Kidney (tissue), 2 donors: ENCODE measurements around the gene C1orf116.

GRCh38 chr1:206729257-206730362, 41.0 kb upstream of the IL19 start:
- PRO-cap, result no peak
- RRBS, result no CpG with 5 or more reads among the region's 13 CpGs

DNA sequence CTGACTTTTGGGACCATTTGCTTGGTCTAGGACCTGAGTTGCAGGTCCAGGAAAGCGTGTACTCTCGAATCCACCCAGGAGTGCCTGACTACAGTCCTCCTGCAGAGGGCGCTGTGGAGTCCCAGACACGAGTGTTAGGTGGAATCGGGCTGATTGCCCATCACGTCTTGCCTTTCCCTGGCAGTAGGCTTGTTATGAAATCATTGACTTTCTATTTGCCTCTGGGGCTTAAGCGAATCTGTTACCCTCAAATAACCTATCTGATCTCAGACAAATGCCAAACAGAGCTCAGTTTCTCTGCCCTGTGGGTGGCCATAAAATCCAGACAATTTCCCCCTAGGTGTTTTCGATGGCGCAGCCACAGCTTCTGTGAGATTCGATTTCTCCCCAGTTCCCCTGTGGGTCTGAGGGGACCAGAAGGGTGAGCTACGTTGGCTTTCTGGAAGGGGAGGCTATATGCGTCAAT, 384 bp upstream of the IL20 start:
- PRO-cap, result no peak
- RRBS, result no CpG with 5 or more reads among the region's 12 CpGs

DNA sequence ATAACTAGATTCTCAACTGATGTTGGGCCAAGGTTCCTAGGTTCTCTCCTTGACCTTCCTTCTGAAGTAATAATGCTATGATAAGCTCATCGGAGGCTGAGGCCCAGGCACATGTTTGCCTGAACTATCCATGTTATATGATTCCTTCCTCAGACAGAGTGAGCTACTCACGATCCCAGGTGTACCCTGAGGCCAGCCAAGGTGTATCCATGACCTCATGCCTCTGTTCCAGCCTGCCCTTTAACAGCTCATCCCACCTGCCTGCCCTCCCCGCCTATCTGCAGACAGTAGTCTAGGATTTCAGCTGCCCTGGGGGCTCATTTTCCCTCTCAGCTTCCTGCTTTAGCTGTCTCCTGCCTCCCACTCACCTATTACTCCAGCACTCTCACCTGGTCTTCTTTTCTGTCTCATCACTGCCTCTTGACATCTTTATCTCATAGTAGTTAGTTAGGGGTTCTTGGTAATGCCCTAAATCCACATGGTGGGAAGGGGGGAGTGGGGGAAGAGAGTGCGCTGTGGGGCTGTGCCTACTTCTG, 1.9 kb upstream of the IL24 start:
- PRO-cap, result no peak
- RRBS, result no CpG with 5 or more reads among the region's 4 CpGs

DNA sequence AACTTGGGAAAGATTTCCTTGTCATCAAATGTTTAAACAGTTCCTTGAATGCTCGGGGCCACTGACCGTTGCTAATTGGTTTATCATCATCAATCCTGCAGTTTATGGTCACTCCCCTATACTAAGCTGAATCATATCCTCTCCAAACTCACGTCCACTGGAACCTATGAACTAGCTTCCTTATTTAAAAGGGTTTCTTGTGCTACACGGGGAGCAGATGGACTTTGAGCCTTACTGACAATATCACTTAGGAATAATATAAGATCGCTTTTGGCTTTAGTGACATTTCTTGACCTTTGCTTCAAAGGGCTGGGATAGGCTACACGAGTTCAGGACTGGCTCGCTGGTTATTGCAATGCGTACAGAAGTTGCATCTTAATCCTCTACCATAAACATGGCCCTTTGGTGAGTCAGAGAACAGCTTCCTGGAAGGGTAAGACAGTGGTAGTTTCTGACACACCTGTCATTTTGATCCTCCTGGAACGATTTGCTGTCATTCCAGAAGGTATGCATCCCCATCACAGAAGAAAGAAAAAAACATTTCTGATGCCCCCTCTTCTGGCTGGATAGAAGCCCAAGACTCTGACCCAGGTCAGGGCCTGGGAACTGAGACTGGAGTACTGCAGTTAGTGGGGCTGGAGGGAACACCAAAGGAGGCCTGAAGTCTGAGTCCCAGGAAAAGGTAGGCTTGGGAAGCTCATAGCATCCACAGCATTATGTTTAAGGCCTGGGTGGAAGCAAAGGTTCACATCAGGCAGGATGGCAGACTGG, 5.6 kb upstream of the FCMR start:
- PRO-cap, result no peak
- RRBS, result no CpG with 5 or more reads among the region's 9 CpGs

DNA sequence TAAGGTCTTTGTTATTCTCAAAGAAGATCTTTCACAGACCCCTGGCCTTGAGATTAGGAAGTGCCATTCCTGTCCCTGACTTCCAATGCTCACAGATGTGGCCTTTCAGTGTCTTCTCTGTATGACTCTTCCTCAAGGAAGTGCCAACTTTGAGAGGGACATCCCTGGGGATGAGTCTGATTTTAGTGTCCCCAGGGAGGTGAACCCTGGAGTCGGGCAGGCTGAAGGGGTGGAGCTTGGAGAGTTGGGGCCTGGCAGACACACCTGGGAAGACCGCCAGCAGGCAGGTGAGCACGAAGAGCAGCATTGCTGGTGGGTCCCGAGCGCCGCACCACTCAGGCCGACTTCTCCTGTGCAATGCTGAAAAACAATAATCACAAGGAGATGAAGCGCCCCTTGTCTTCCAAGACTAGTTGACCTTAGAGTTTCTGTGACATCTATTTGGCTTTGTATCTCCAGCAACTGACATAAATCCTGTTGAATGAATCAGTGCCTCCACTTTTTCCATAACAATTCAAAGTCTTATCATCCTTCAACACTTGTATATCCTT, 6.0 kb downstream of the PIGR start:
- PRO-cap, result no peak
- RRBS, result no CpG with 5 or more reads among the region's 8 CpGs

- PRO-cap, result no peak
- RRBS, result no CpG with 5 or more reads among the region's 5 CpGs
Observed at GRCh38 chr1:206949158-206949735, 3.0 kb upstream of the PIGR start.

GRCh38 chr1:207005564-207005949, 27.0 kb downstream of the C1orf116 start:
- PRO-cap, result no peak
- RRBS, result no CpG with 5 or more reads among the region's 2 CpGs

DNA sequence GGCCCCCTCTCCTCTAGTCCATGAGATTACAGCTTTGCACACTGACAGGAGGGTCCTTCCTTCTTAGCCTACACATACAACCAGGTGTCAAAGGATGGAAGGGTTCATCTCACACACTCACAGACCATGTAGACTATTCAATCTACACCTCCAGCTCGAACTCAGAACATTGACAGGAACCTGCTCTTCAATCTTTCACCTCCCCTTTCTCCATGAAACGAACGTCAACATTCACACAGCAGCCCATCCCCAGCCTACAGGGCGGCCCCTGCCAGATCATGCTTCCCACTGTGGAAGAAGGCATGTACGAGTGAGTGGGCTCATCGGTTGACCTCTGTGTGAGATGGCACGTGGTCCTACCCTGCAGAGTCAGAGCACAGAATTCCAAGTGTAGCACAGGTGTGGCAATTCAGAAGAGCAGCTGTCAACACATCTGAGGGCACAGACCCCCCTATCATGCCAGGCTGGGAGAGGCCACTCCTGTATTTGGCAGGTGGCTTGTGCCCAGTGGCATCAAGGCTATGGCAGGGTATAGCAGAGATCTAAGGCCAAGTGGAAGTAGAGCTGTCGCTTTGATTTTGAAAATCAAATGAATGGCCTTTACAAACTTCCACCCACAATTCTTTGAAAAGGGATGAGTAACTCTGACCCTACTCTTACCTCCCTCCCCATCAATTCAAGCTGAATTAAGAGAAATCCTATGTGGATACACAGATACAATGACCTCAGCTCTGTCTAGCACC, 13.6 kb downstream of the C1orf116 start:
- PRO-cap, result no peak
- RRBS, result no CpG with 5 or more reads among the region's 8 CpGs

- PRO-cap, result no peak
- RRBS, result no CpG with 5 or more reads among the region's 21 CpGs
Observed at GRCh38 chr1:207027075-207028124, 5.2 kb downstream of the C1orf116 start.

GRCh38 chr1:207030874-207031490, 1.6 kb downstream of the C1orf116 start:
- PRO-cap, result no peak
- RRBS, result no CpG with 5 or more reads among the region's 1 CpG

GRCh38 chr1:207032339-207033187, at the start of gene C1orf116:
Gene C1orf116 (minus strand): TSS chr1:207032756.
- PRO-cap, result bidirectional peak, plus-strand start at chr1:207032942, minus-strand start at chr1:207032688
- RRBS, result no CpG with 5 or more reads among the region's 3 CpGs

DNA sequence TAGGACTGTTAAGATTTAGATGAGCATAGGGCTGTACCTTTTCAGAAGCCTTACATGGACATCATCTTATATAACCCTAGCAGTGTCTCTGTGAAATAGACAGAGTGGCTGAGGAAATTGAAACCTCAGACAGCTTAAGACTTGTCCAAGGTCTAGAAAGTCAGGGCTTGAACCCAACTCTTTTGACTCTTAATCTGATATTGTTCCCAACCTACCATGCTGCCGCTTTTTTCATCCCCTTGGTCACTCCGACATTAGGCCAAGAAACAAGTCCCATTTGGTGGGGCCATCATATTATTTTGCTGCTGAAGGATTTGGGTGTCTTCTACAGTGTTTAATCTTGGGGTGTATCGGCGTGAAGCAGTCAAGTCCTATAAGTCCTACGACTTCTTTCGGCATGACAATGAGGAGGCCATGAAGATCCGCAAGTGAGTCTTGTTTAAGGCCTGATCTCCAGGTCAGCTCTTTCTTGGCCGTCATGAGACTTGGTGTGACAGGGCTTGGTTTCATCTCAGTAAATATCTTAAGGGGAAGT, 9.3 kb downstream of the PFKFB2 start:
- PRO-cap, result no peak
- RRBS, result no CpG with 5 or more reads among the region's 8 CpGs

- PRO-cap, result no peak
- RRBS, result no CpG with 5 or more reads among the region's 1 CpG
Observed at GRCh38 chr1:207172355-207172554, 68.2 kb downstream of the C4BPA start.

DNA sequence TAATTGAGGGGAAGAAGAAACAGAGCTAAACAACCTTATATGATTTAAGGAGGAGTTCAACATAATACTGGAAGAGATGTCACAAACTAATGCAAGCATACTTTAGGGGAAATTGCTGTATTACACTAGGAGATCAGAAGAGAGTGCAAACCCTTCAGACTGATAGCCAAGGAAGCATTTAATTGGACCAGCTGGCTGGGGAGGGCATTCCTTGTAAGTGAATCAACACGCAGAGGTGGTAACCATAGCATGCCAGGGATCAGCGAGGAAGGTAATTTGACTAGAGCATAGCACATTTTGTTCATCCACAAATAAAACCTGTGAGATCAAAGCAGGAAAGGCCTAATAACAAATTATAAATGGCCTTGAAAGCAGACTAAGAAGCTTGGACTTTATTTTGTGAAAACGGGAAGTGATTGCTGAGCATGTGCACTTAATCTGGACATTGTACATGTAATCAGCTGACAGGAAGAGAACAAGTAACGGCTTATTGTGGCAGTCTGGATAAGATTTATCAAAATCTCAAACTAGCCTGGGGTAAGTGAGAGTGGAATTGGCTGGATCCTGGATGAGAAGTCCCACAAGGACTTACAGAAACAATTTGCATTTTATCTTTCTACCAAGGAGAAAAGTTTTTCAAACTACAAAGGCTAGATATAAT, 11.7 kb upstream of the CD55 start:
- PRO-cap, result no peak
- RRBS, result no CpG with 5 or more reads among the region's 4 CpGs

DNA sequence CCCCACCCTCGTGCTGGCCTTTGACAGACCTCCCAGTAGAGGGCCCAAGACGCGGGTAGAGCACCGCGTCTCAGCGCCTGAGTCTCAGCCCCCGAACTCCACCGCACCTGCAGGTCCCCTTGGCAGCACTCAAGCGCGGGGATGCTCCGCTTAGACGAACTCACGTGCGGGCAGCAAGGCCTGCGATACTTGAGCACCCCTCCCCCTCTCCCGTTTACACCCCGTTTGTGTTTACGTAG, 410 bp upstream of the CD55 start:
- PRO-cap, result bidirectional peak, plus-strand start at position 38 of the sequence, minus-strand start at position 162 of the sequence
- RRBS, result no CpG with 5 or more reads among the region's 18 CpGs

GRCh38 chr1:207325486-207325805, 4.0 kb downstream of the CD55 start:
- PRO-cap, result no peak
- RRBS, result no CpG with 5 or more reads among the region's 2 CpGs

GRCh38 chr1:207330868-207331458, 9.5 kb downstream of the CD55 start:
- PRO-cap, result no peak
- RRBS, result no CpG with 5 or more reads among the region's 2 CpGs

DNA sequence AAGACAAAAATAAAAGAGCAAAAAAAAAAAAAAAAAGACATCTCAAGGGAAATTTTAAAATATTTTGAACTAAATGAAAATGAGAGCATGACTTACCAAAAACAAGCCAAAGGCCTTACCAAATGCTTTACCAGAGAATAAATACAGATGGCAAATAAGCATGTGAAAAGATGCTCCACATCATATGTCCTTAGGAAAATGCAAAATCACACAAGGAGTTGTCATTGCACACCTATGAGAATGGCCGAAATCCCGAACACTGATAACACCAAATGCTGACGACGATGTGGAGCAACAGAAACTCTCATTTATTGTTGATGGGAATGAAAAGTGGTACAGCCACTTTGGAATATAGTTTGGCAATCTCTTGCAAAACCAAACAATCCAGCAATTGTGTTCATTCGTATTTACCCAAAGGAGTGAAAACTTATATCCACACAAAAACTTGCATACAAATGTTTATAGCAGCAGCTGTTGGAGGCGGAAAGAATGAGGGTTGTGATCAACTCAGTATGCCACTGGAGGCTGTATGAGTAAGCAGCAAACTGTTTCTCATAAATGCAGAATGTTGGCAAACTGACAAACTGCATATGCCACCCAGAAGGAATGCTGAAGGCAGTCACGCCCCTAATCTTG, 60.8 kb upstream of the CR2 start:
- PRO-cap, result no peak
- RRBS, result no CpG with 5 or more reads among the region's 7 CpGs

DNA sequence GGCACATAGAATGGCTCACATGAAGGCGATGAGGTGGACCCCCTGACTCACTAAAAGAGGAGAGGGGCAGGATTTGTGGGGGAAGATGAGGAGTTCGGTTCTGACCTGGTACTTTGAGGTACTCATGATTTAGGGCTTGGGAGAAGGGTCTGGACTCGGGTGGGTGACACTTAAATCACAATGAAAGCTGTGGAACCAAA, 12.4 kb upstream of the CR1 start:
- PRO-cap, result no peak
- RRBS, result no CpG with 5 or more reads among the region's 3 CpGs

DNA sequence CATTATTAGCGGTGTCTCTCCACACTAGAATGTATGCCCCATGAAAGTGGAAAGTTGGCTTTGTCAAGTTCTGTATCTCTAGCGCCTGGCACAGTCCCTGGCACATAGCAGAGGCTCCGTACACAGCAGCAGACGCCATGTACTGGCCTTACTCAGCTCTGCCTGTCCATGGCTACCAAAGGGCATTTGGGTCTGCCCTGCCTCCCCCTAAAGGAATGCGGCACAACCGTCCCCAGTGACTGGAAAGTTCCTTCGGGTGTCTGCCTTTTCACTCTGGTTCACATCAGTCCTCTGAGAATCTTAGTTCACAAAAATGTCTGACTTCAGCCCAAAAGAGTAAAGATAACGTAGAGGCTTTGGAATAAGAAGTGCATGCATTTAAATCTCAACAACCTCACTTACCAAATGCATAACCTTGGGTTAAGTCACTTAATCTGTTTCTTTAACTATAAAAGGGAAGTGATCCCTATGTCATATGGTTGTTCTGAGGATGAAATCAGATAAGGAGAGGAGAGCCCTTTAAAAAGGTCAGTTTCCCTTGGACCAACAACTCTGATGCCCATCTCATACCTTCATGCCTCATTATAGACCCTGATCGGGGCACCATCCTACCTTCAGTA, 61.1 kb downstream of the CD46 start:
- PRO-cap, result no peak
- RRBS, result no CpG with 5 or more reads among the region's 9 CpGs